Osteocyte (in vitro differentiated cells): ENCODE measurements around a stretch of chr14.

DNA sequence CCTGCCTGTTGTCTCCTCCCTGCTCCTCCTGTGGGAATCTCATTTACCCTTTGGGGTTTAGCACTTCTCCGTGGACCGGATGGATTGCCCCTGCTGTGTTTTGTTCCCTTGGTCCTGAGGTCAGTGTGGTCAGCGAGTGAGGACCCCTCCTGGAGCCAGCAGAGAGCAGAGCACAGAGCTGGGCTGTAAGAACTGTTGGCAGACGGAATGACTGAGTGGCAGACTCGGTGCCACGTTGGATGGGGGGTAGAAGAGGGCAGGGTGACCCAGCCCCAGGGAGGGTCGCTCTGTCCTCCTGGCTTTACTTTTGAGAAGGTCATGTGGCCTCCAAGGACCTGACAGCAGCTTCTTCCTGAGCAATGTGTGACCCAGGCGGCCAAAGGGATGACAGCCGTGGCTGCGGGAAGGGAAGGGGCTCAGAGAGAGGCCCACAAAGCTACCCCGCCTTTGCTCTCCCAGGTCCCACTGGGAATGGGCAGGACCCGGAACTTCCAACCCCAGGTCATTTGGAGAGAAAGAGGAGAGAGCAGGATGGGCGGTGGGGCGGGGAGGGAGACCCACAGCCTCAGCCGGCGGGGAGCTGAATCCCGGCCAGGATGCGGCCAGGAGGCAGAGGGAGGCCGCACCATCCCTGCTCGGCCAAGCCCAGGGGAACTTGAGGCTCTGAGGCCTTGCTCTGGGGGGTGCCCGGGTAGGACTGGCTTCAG is 613 bp downstream of the RPS6KL1 start:
- PRO-cap, result no peak

- PRO-cap, result no peak
These were observed 17.8 kb upstream of the PGF start for GRCh38 chr14:74973093-74973702.

- PRO-cap, result no peak
These were observed 21.0 kb downstream of the MLH3 start for GRCh38 chr14:75030036-75030817.

DNA sequence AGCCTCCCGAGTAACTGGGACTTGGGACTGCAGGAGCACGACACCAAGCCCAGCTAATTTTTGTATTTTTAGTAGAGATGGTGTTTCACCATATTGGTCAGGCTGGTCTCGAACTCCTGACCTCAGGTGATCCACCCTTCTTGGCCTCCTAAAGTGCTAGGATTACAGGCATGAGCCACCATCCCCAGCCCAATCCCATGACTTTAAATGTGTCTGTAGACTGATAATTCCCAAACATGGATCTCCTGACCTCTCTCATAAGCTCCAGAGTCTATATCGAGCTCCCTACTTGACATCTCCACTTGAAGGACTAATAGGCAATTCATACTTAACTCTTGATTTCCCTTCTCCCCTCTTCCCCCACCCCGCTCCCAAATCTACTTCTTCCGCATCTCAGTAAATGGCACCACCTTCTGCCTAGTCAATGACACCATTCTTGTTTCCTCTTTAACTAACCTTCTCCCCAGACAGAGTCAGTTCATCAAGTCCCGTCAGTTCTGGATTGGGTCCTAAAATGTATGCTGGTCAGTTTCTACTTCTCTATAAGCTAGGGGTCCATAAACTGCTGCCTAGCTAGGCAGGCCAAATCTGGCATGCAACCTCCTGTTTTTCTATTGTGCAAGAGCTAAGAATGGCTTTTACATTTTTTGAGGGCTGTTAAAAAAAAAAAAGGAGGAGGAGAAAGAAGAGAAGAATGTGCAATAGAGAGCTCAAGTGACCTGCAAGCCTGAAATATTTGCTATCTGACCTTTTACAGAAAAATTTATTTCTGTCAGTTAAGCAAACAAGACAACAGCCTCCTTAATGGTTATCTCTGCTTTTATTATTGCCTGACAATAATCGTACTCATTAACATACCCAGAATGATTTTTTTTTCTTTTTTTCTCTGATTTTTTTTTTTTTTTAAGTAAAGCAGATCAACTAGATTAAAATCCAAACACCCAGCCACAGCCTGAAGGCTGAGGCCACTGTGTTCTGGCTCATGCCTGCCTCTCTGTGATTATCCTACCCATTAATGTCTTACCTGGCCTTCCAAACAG is 6.3 kb upstream of the TMED10 start:
- PRO-cap, result no peak

- PRO-cap, result bidirectional peak, plus-strand start at chr14:75259698, minus-strand start at chr14:75259629
These were observed 19.1 kb upstream of the FOS start for GRCh38 chr14:75259422-75260103.

DNA sequence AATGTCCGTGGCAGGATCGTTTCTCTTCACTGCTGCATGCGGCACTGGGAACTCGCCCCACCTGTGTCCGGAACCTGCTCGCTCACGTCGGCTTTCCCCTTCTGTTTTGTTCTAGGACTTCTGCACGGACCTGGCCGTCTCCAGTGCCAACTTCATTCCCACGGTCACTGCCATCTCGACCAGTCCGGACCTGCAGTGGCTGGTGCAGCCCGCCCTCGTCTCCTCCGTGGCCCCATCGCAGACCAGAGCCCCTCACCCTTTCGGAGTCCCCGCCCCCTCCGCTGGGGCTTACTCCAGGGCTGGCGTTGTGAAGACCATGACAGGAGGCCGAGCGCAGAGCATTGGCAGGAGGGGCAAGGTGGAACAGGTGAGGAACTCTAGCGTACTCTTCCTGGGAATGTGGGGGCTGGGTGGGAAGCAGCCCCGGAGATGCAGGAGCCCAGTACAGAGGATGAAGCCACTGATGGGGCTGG is 1.2 kb downstream of the FOS start:
- PRO-cap, result bidirectional peak, plus-strand start at position 102 of the sequence, minus-strand start at position 103 of the sequence

DNA sequence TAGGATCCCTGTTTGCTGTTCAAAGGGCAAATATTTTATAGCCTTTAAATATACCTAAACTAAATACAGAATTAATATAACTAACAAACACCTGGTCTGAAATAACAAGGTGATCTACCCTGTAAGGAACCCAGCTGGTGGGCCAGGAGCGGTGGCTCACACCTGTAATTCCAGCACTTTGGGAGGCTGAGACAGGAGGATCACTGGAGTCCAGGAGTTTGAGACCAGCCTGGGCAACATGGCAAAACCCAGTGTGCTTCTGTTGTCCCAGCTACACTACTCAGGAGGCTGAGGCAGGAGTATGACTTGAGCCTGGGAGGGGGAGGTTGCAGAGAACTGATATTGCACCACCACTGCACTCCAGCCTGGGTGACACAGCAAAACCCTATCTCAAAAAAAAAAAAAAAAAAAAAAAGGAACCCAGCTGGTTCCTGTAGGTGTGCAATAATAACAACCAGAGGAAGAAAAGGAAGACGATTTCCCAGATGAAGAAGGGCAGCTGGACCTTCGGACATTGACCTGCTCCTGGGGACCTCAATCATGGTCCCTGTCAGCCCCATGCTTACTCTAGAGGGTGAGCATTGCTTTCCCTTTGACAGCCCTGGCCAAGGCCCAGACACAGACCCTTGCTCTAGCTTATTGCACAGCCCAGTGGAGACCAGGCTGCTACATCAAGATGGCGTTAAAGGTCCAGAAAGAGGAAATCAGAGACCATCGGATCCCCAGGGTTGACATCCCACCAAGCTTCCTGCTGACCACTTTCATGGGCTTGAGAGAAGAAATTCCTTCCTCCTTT is 5.4 kb downstream of the FOS start:
- PRO-cap, result no peak

DNA sequence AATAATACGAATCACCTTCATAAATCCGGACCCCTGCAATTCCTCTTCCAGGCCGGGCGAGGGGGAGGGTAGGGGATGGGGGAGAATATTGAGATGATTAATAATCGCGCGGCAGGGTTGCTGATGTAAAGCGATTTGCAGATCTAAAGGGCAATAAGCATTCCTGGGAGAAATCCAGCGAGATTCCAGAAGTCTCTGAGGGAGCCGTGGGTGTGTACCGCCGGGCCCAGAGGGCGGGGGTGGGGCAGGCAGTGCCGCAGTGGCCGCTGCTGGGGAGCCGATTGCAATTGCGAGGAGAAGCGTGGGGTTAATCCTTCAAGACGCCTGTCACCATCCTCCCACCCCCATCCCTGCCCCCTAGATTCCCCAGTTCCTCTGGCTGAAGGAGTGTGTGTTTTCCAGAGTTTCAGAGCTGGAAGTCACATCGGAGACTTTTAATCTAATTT is 16.4 kb downstream of the FOS start:
- PRO-cap, result bidirectional peak, plus-strand start at position 188 of the sequence, minus-strand start at position 187 of the sequence

DNA sequence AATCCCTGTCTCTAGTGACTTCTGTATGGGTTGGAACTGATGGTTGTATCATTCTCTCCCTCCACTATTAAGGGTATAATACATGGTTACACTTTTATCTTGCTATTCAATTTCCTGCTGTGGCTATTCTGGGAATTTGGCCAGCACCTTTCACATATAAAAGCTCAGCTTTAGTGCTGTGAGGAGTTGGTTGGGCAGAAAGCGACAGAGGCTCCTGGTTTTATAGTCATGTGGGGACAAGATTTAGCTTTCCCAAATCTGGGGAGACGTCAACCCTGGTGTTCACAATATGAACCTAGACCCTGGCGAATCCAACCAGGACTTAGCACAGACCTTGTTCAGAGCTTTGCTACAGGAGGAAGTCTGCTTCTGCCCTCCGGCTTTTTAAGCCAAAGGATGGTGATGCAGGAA is 36.5 kb downstream of the FOS start:
- PRO-cap, result no peak

- PRO-cap, result no peak
These were observed 26.4 kb upstream of the JDP2 start for GRCh38 chr14:75401320-75401892.

GRCh38 chr14:75452755-75453769 is 25.2 kb downstream of the JDP2 start:
- PRO-cap, result bidirectional peak, plus-strand start at chr14:75453468, minus-strand start at chr14:75453462

DNA sequence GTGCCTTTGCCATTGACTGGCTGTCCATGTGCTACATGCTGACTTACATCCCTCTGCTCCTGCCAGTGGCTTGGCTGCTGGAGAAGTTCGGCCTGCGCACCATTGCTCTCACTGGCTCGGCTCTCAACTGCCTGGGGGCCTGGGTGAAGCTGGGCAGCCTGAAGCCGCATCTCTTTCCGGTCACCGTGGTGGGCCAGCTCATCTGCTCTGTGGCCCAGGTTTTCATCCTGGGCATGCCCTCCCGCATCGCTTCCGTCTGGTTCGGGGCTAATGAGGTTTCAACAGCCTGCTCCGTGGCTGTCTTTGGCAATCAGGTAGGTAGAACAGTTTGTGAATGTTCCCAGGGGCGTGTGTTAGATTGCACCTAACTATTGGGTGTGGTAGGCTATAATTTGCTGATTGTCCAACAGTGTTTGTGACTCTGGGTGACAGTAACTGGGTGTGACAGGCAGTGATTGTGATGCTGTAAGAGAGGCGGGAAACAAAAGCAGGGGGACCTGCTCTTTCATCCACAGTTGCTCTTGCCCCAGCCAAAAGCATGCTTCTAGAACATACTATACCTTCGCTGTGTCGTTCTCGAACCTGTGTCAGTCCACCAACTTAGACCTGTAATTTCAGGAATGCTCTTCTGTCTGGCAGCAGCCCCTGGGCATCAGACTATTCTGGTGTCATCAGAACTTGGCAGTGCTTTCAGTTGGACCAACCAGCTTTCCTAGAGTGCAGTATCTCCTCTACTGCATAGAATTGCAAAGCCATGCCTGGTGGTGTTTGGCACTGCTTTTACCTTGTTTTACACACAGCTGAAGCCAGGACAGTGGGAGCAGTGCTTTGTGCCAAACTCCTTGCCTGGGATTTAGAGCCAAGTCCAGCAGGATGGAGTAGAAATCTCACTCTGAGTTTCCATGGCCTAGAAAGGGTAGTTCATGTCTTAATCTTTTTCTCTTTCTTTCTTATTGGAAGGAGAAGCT is 1.2 kb downstream of the FLVCR2 start:
- PRO-cap, result no peak

GRCh38 chr14:75609749-75610558 is 31.5 kb downstream of the FLVCR2 start:
- PRO-cap, result no peak

GRCh38 chr14:75645994-75646665 is 14.5 kb downstream of the ERG28 start:
- PRO-cap, result bidirectional peak, plus-strand start at chr14:75646397, minus-strand start at chr14:75646276

DNA sequence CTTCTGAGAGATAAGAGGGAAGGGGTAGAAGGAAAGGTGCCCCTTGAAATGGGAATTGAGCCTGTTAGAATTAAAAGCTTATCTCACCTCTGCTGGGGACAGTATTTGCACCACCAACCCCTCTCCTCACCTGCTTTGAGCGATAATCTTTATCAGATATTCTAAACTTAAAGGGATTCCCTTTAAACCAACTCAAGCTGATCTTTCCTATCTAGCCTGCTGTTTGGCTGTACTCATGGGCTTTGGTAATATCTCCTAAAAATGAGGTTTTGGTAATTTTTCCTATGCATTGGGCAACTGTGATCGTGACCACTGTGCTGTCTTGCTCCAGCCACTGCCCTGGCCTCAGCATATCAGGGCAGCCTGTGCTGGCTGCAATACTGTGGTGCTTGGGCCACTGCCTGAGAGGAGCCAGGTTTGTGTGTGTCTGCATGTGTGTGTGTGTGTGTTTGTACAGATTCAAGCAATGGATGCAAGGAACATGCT is 13.2 kb downstream of the ERG28 start:
- PRO-cap, result no peak

DNA sequence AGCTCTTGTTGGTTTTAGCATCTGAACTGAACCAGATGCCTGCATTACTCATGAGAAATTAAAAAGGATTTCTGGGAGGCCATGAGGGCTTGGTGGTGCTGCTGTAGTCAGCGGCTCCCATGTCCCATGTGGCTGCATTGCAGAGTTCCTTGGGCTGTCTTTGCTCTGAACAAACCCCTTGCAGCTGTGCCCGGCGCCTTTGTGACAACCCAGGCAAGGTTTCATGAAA is 40.9 kb downstream of the TGFB3 start:
- PRO-cap, result no peak

- PRO-cap, result bidirectional peak, plus-strand start at chr14:75982303, minus-strand start at chr14:75981995; bidirectional peak, plus-strand start at chr14:75982514, minus-strand start at chr14:75982516; bidirectional peak, plus-strand start at chr14:75982720, minus-strand start at chr14:75982835; unidirectional peak, minus-strand start at chr14:75982991
These were observed 690 bp upstream of the TGFB3 start for GRCh38 chr14:75982224-75983145.

DNA sequence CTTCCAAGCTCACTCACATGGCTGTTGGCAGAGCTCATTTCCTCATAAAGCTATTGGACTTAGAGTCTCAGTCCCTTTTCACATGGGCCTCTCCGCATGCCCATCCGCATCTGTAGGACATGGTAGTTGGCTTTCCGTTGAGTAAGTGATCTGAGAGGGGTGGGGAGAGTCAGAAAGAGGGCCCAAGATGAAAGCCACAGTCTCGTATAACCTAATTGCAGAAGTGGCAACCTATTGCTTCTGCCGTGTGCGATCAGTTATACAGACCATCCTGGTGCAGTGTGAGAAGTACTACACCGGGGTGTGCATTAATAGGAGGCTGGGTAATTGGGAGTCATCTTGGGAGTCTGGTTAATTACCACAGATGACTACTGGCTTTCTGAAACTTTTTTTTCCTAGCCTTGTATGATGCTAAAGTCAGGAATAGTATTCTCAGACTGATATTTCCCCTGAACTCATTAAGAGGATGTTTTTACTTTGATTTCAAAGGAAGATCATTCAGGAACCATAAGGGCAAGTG is 10.5 kb downstream of the GPATCH2L start:
- PRO-cap, result no peak

GRCh38 chr14:76310551-76310923 is 65.4 kb upstream of the ESRRB start:
- PRO-cap, result no peak

- PRO-cap, result no peak
These were observed 7.0 kb downstream of the VASH1 start for GRCh38 chr14:76768247-76768751.